Suprapubic skin (tissue), 4 donors: ENCODE measurements around a stretch of chr1.

- PRO-cap: no peak
- RAMPAGE, long total RNA, 4 experiments: no peak in any of the 4 experiments
Measured at GRCh38 chr1:90403127-90403697, 313.9 kb downstream of the BARHL2 start.

GRCh38 chr1:90657575-90658135 lies 59.4 kb downstream of the BARHL2 start:
- PRO-cap: no peak
- RAMPAGE, long total RNA, 4 experiments: no peak in any of the 4 experiments

DNA sequence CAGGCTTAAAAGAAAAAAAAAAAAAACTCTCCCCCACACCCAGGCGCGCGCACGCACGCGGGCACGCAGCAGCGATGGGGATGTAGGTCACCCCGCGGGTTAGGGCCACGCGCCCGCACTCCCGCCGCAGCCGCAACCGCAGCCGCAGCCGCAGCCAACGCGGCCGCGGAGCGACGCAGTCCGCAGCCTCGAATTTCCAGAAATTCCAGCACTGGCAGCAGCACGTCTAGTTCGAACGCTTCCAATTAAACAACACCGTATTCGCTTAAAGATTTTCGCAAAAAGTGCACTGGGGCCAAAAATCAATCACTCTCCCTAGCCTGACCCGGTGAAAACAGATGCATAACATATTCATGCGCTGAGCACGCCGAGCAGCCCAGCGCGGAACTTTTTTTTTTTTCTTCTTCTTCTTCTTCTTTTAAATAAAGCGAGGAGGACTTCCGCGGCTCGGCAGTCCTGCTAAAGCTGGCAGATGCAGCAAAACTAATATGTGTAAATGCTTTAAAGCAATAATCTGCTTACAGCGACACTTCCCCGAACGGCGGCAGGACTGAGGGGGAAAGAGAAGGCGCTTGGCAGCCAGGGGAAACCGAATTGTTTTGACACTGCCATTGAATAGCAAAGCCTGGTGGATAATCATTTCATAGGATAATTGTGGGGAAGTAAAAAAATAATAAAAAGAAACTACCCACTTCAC lies 13.5 kb upstream of the BARHL2 start:
- PRO-cap: no peak
- RAMPAGE, long total RNA, 4 experiments: no peak in any of the 4 experiments

DNA sequence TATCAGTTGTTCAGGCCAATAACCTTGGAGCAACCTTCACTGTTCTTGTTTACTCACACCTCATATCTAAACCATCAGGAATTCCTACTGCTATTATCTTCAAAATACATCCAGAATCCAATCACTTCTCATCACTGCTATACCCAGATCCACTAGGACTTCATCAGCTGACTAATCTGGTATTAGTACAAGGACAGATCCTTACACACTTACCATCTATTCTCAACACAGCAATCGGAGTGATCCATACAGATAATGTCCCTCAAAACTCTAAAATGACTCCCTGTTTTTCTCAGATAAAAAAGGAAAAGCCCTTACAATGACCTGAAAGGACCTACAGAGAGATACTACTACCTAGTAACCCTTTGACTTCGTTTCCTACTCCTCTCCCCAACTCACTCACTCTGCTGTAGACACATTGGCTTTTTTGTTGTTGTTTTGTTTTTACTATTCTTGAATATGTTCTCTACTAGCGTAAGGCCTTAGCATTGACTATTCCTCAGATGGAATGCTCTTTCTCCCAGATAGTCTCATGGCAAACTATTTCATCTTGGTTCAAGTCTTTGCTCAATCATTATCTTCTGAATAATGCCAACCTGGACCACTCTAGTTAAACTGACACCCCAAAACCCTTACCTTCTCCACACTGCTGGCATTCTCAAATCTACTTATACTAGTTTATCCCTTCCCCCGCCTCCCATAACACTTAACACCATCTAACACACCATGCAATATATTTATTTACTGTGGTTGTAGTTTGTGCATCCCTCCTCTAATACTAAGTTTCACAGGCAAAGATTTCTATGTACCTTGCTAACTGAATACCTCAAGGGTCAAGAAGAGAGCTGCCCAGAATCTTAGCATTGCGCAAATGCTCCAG lies 70.6 kb downstream of the ZNF644 start:
- PRO-cap: no peak
- RAMPAGE, long total RNA, 4 experiments: start-site peak on the minus strand in 1 of 4 experiments, centred at position 171 of the sequence, 9 reads per replicate

DNA sequence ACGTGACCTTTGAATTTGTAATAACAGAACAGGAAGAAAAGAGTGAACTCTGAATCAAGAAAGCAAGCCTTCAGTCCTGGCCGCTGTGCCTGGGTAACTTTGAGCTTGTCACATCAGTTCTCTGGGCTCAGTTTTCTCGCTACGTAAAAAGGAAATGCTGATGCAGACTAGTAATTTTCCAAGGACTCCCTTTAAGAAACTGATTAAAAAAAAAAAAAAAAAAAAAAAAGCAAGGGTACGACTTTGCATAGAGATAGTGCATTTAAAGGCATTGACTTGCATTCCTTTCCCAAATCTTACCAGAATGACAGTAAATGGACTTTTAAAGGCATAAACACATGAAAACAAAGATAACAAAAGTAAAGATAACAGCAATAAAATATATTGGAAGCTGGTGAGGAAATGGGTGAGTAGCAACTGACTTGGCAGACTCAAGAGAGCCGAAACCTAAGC lies 189.0 kb downstream of the CDC7 start:
- PRO-cap: no peak
- RAMPAGE, long total RNA, 4 experiments: no peak in any of the 4 experiments

DNA sequence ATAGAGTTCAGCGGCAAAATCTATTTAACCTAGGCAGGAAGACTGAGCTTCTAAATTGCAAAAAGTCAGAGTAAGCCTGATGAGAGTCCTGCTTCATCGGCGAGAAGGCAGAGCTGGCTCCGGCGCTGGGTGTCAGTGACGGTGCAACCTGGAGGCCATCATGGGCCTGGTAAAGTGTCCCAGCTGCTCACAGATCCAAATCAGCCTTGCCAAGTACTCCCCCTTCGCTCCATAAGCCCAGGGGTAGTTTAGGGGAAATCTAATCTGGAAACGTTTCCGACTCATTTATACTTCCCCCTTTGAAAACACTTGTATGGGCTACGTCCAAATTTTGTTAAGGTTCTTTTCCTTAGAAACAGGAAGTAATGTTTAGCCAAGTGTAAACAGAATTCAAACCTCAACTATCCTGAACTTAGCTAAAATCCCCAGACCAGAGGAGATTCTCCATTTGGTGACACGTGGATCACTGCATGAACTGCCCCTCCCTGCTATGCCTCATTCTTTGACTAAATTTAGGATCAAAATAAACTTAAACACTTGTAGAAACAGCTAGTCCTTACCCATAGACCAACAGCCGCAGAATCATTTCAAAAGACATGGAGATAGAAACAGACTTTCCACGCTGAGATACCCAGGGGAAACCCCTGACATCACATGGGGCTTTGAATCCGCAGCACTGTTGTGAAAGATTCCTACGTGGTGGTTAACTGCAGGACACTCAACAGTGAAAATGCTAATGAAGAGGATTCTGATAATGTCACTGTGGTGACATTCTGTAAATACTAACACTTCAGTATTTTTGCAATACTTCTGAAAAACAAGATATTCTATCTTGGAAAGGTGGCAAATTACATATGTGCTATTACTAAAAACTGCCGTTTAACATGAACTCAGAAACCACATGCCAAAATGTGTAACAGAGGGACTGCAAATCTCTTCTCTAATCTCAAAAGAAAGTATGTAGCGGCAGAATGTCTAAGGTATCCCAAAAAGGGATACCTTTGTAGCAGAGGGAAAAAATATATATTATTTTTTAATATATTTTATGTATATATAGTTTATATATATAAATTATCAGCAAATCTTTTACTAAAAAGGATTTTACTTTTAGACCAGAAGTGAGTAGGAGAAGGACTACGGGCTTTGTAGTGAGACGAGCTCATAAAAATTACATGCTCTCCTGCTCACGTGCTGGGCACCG lies 172.6 kb downstream of the TGFBR3 start:
- PRO-cap: unidirectional peak, minus-strand start at position 584 of the sequence
- RAMPAGE, long total RNA, 4 experiments: no peak in any of the 4 experiments

DNA sequence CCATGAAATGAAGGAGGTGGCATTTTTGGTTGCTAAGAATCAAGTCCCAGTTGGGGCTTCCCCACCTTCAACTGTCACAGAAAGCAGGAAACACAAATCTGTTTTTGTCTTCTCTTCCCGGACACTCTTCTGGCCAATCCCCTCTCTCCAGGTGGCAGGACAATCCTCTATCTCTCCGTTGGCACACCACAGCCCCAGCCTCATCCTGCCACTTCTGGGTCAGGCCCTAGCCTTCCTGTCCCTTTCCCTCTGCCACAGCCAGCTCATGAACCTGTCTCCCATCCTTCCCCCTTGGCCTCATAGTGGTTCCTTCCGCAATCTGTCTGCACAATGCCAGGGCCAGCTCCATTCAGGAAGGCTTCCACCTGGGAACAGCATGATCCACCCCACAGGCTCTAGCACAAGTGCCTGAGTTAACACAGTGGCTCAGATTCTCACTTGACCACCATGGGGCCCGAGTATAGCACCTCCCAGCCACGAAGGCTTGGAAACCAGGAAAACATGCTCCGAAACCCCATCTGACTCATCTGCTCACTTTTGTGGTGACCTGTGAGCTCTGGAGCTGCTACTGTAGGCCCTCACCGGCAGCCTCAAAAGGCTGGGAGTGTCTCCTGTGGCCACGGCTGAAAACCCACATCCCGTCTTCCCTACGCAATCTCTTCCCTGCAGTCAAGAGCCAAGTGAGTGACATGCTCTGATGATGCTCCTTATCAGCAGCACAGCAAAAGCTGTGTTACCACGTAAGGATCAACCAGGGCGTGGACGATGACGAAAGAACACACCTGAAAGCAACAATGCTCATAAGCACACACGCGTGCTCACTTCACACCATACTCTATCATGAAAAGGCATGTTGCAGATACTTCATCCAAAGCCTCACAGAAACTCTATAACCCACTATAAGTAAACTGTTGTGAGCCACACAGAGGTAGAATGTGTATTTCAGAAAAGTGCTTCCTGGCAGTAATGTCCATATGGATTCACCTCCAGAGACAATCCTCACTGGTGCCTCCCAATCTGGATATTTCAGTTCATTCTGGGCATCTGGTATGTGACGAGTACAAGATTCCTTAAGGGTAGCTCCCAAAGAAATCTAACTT lies 81.4 kb downstream of the TGFBR3 start:
- PRO-cap: no peak
- RAMPAGE, long total RNA, 4 experiments: no peak in any of the 4 experiments

DNA sequence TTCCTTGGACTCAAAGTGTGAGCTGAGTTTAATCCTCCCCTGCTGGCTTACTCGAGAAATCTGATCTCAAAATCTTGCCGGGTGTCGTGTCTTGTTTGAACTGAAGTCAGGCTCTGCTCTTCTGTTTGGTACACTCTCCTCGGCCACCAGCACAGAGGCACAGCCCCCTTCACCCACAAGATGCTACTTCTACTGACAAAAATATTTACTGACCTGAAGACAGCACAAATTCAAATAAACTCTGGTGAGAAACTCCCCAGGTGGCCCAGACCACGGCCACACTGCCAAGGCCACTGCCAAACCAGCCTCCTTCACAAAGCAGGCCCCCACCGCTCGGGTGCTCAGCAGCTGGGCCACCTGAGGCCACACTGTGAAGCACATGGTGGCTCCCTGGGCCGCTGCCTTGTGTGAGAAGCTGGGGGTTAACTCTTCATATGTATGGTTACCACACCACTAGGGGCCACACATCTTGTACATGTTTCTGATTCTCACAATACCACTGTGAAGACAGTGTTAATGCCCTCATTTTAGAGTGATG lies 80.6 kb downstream of the TGFBR3 start:
- PRO-cap: no peak
- RAMPAGE, long total RNA, 4 experiments: no peak in any of the 4 experiments

DNA sequence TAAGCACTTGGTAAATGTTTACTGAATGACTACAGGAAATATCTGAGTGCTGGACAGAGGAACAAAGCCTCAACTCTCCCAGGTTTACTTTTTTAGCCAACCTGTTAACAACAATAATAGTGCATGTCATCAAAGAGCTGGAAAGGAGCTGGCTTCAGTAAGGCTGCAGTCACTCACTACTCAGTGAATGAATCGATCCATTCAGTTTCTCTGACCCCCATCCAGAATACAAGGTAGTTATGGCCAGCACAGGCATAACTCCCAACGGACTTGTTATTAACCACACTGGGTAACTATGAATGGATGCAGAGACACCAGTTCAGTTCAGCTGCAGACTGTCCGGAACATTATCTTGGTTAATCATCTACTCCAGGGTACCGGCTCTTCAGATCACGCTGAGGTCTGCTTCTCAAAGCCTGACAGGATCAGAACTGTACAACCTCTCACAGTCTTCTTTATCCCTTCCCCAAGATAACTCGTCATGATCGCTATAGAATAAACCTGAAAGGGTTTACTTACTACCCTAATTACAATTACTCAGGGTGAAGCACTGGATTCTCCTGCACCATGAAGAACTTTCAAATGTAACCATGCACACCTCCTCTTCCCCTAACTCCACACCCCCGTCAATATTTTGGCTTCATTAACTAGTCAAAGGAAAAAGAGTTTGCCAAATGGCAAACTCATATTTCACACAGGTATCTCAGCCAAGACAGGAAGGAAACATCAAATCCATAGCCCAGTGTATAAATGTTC lies 58.1 kb downstream of the TGFBR3 start:
- PRO-cap: no peak
- RAMPAGE, long total RNA, 4 experiments: no peak in any of the 4 experiments

DNA sequence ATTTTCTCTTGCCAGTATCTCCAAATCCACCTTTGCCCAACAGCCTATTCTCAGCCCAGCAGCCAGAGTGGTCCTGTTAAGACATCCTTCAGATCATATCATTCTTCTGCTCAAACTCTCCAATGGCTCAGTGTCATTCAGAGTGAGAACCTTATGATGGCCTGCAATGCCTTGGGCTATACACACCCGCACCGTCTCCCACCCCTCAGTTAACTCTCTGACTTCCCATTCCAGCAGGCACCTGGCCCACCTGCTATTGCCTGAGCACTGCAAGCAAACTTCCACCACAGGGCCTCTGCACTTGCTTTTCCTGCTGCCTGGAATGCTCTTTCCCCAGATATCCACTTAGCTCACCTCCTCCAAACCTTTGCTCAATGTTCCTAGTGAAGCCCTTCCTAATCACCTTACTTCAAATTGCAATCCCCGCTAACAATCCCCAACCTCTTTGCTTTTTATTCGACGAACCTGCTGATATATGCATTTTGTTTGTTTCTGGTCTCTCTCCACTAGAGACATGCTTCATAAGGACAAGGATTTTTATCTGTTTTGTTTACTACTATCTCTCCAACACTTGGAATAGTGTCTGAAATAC lies 36.7 kb downstream of the TGFBR3 start:
- PRO-cap: no peak
- RAMPAGE, long total RNA, 4 experiments: no peak in any of the 4 experiments

DNA sequence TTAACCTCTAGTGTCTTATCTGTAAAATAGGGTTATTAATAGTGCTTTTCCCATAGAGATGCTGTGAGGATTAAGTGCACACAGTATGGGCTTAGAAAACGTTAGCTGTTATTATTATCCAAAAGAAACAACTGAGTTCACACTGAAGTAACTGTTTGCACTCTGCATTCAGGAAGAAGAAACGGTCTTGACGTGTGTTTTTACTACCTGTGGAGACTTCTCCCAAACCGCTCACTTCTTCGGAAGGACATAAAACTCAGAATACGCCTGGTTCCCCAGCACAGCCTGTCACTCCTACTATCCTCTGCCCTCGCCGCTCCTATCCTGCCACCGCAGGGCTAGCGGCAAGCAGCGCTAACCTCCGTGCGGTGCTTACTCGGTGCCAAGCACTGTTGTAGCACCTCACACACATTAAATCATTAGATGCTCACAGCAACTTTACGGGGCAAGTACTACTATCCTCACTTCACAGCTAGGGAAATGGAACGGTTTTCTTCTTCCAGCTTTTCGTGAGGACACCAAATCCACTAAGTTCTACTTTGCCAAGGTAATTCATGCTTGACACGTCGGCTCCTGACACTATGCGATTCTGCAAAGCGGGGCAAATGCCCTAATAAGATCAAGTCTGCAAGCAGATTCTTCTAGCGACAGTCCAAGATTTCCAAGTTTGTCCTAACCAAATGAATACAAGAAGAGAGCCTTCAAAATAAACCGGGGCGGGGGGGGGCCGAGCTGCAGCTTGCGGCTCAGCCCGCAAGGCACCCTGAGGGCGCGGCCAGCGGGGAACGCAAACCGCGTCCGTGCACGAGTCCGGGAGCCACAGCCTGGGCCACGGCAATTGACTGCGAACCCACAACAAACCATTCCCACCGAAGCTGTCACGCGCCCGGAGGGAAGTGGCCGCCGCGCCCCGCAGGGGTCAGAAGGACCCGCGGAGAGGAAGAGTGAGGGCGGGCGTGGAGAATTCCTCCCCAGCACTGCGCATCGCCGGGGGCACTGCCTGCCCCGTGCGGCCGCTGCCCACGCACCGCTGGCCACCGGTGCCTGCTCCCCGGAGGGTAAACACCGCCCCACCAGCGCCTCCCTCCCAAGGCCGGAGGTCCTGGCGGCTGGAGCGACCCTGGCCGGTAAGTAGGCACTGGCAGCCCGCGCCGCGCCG lies 927 bp downstream of the TGFBR3 start:
- PRO-cap: bidirectional peak, plus-strand start at position 922 of the sequence, minus-strand start at position 946 of the sequence
- RAMPAGE, long total RNA, 4 experiments: no peak in any of the 4 experiments

DNA sequence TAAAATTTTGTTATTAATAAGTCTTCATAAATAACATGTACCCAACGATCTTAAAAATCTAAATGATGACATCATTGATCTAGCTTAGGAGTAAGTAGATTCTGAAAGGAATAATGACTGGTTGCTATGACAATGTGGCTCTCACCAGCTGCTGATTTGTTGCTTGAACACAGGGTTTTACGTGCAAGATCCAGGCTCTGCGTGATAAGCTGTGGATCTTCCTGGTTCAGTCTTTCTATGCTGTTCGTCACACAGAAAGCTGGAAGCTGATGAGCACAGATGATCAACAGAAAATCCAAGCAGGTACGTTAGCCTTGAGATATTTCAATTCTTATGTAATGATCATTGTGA lies 49.0 kb upstream of the C1orf146 start:
- PRO-cap: no peak
- RAMPAGE, long total RNA, 4 experiments: no peak in any of the 4 experiments

DNA sequence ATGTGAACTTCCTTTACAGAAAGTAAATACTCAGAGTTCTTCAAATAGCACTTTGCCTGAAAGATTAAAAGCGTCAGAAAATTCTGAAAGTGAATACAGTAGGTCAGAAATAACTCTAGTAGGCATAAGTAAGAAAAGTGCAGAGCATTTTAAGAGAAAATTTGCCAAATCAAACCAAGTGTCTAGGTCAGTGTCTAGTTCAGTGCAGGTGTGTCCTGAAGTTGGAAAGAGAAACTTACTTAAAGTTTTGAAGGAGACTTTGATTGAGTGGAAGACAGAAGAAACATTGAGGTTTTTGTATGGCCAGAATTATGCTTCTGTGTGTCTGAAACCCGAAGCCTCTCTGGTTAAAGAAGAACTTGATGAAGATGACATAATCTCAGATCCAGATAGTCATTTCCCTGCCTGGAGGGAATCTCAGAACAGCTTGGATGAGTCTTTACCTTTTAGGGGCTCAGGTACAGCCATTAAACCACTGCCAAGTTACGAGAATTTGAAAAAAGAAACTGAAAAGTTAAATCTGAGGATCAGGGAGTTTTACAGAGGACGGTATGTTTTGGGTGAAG lies 25.0 kb downstream of the RPAP2 start:
- PRO-cap: no peak
- RAMPAGE, long total RNA, 4 experiments: no peak in any of the 4 experiments

- PRO-cap: no peak
- RAMPAGE, long total RNA, 4 experiments: no peak in any of the 4 experiments
Measured at GRCh38 chr1:92441685-92442398, 44.9 kb downstream of the GFI1 start.

- PRO-cap: no peak
- RAMPAGE, long total RNA, 4 experiments: no peak in any of the 4 experiments
Measured at GRCh38 chr1:92485785-92486425, 820 bp downstream of the GFI1 start.

DNA sequence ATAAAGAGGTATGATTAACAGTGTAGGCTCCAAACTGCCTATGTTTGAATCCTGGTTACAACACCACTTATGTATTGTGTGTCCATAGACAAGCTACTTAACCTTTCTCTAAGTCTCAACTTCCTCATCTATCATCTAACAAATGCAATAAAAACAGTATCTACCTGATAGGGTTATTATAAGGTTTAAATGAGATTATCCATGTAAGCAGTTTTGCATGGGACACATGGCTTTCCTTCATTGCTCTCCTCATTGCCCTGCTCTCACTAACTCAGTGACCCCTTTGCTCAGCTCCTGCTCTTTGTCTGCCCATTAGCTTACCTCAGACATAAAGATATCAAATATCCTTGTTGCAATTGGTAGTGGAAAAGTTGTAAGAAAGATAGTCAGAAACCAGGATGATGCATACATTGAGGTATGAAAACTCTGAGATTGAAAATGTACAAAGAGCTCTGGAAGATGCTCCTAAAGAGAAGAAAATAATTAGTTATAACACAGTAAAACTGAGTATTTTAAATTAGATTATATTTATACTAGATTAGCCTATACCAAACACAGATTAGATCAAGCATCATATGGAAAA lies 89.8 kb downstream of the EVI5 start:
- PRO-cap: no peak
- RAMPAGE, long total RNA, 4 experiments: no peak in any of the 4 experiments

- PRO-cap: no peak
- RAMPAGE, long total RNA, 4 experiments: no peak in any of the 4 experiments
Measured at GRCh38 chr1:92817346-92817704, 14.5 kb upstream of the RPL5 start.

DNA sequence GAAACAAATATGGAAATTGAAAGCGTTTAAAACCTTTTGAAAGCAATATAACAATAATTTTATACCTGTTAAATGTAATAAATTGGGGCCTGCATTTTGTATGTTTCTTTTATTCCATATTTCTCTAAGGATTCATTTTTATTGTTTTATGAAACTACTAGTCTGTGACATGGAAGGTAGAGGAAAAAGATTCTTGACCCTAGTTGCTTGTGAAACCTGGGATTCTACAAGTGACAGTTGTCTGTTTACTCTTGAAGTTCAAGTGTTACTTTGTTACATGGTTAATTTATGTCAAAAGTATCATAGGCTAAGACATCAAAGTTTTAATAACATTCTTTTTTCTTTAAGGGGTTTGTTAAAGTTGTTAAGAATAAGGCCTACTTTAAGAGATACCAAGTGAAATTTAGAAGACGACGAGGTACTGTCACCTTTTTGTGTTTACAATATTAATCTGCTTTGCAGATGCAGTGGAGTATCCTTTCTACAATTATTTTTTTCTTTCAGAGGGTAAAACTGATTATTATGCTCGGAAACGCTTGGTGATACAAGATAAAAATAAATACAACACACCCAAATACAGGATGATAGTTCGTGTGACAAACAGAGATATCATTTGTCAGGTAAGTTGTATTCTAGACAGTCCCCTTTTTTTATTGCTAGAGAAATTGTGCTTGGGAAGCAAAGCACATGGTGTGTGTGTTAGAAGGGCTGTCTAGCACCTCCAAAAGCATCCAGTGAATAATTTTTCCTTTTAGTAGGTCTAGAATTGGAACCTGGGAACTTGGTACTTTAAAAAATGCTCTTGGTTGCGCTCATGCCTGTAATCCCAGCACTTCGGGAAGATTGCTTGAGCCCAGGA lies 1.4 kb downstream of the RPL5 start:
- PRO-cap: no peak
- RAMPAGE, long total RNA, 4 experiments: no peak in any of the 4 experiments

GRCh38 chr1:92836867-92837771 lies 5.3 kb downstream of the RPL5 start:
- PRO-cap: no peak
- RAMPAGE, long total RNA, 4 experiments: no peak in any of the 4 experiments

DNA sequence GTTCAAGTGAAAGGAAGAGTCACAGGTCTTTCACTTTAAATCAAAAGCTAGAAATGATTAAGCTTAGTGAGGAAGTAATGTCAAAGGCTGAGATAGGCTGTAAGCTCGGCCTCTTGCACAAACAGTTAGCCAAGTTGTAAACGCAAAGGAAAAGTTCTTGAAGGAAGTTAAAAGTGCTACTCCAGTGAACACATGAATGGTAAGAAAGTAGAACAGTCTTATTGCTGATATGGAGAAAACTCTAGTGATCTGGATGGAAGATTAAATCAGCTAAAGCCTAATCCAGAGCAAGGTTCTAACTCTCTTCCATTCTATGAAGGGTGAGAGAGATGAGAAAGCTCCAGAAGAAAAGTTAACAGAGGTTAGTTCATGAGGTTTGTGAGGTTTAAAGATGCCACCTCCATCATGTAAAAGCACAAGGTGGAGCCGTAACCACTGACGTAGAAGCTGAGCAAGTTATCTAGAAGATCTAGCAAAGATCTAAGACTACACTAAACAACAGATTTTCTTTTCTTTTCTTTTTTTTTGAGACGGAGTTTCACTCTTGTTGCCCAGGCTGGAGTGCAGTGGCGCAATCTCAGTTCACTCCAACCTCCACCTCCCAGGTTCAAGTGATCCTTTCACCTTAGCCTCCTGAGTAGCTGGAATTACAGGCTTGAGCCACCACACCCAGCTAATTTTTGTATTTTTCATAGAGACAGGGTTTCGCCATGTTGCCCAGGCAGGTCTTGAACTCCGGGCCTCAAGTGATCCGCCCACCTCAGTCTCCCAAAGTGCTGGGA lies 19.9 kb upstream of the DIPK1A start:
- PRO-cap: no peak
- RAMPAGE, long total RNA, 4 experiments: no peak in any of the 4 experiments